HepG2 (cell line): ENCODE data around the genes FASTKD1, MYO3B, SP5 and METAP1D.

GRCh38 chr2:169573107-169574296, at the start of gene FASTKD1:
Gene FASTKD1 (minus strand): TSS chr2:169573865.
- RRBS, 2 experiments = no CpG with 5 or more reads among the region's 40 CpGs
CAGE:
- cytosol, long polyA minus RNA = start-site peak on the minus strand at chr2:169573803-169573873, 34 reads
- cytosol, long polyA plus RNA = no peak
- long polyA plus RNA = start-site peak on the minus strand at chr2:169573785-169573872, 153 and 252 reads in 2 replicates
- nucleus, long polyA minus RNA = no peak
- nucleus, long polyA plus RNA = start-site peak on the minus strand at chr2:169573785-169573847, 233 and 287 reads in 2 replicates

- RRBS, 2 experiments = no CpG with 5 or more reads among the region's 1 CpG
CAGE:
- cytosol, long polyA minus RNA = no peak
- cytosol, long polyA plus RNA = no peak
- long polyA plus RNA = no peak
- nucleus, long polyA minus RNA = no peak
- nucleus, long polyA plus RNA = no peak
These were observed 45.0 kb downstream of the CFAP210 start for GRCh38 chr2:169649161-169649556.

- RRBS, 2 experiments = no CpG with 5 or more reads among the region's 5 CpGs
CAGE:
- cytosol, long polyA minus RNA = no peak
- cytosol, long polyA plus RNA = no peak
- long polyA plus RNA = no peak
- nucleus, long polyA minus RNA = no peak
- nucleus, long polyA plus RNA = no peak
These were observed 2.0 kb downstream of the KLHL23 start for GRCh38 chr2:169735481-169736151.

DNA sequence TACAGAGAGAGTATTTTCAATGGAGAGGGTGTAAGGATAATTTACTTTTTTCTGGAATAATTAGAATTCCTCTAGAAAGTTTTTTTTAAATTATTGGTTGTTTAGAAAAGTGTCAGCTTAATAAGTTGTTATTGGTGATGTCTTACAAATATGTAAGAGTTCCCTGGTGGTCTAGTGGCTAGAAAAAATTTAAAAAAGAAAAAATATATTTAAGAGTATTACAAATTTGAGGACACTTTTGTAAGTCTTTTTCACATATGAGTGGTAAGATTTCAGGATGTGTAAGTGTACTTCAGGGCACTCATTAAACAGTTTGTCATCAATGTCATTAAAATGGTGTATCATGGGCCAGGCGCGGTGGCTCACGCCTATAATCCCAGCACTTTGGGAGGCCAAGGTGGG, 14.7 kb upstream of the SSB start:
- RRBS, 2 experiments = no CpG with 5 or more reads among the region's 3 CpGs
CAGE:
- cytosol, long polyA minus RNA = no peak
- cytosol, long polyA plus RNA = no peak
- long polyA plus RNA = no peak
- nucleus, long polyA minus RNA = no peak
- nucleus, long polyA plus RNA = no peak

- RRBS, 2 experiments = no CpG with 5 or more reads among the region's 2 CpGs
CAGE:
- cytosol, long polyA minus RNA = no peak
- cytosol, long polyA plus RNA = no peak
- long polyA plus RNA = no peak
- nucleus, long polyA minus RNA = no peak
- nucleus, long polyA plus RNA = no peak
These were observed at the start of gene MYO3B for GRCh38 chr2:170178018-170178276. Gene MYO3B (plus strand): TSS chr2:170178147.

DNA sequence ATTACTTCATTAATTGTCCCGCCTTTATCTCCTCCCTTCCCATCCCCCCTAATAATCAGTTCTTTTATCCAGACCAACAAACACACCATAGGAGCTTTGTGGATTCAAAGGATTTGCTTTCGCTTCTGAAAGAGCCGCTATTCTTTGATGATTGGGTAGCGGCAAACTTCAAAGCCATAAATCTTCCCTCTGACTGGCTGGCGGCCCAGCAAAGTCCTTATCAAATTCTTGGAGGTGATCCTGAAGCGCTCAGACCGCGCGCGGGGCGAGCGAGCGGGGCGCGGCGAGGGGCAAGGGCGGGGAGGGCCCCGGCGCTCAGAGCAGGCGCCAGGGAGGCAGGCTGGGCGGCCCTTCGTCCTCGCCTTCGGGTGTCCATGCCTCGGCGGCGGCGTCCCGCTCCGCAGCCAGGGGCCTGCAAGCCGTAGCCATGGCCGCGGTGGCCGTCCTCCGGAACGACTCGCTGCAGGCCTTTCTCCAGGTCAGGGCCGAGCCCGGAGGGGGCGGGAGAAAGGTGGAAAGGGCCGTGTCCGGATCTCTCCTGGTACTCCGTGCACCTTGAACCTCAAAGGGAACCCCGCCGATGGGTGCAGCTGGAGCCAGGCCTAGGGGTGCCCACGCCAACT, at the start of gene SP5:
TSS of gene SP5 (plus strand) at position 252 of the 623 bp plus-strand sequence.
- RRBS, 2 experiments = 1 to 2% methylated on average over 8 to 10 of the region's 46 CpGs
CAGE:
- cytosol, long polyA minus RNA = start-site peak on the plus strand centred at position 230 of the sequence, 47 bp wide, 171 reads; start-site peak on the plus strand centred at position 354 of the sequence, 9 bp wide, 20 reads
- cytosol, long polyA plus RNA = start-site peak on the plus strand centred at position 303 of the sequence, 117 bp wide, 229 and 116 reads in 2 replicates
- long polyA plus RNA = start-site peak on the plus strand centred at position 230 of the sequence, 55 bp wide, 396 and 250 reads in 2 replicates; start-site peak on the plus strand centred at position 366 of the sequence, 104 bp wide, 173 and 117 reads in 2 replicates
- nucleus, long polyA minus RNA = no peak
- nucleus, long polyA plus RNA = start-site peak on the plus strand centred at position 241 of the sequence, 26 bp wide, 87 and 185 reads in 2 replicates

- RRBS, 2 experiments = 55 to 58% methylated on average over 11 to 14 of the region's 76 CpGs
CAGE:
- cytosol, long polyA minus RNA = no peak
- cytosol, long polyA plus RNA = no peak
- long polyA plus RNA = no peak
- nucleus, long polyA minus RNA = no peak
- nucleus, long polyA plus RNA = no peak
These were observed 6.5 kb downstream of the GAD1 start for GRCh38 chr2:170822757-170823979.

DNA sequence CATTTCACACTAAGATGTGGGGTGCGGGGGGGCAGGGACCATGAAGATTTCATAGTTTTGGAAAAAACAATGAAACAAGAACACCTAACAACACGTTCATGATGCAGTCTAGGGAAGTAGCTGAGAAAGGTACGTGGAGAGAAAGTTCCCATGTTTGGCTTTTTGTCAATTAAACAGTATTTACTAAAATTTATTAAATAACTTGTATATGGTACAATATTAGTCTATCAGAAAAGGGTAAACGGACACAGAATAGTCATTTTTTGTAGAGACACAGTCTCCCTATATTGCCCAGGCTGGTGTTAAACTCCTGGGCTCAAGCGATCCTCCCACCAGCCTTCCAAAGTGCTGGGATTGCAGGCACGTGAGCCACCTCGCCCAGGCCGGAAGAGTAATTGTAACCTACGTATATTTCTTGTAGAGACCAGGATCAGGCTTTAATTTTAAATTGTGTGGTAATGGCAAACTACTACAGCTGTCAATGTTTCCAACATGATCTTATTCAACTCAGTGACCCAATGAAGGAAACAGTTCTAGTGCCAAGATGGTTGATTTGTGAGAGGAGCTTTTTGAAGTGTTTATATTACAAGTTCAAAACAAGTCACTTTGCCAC, 55.6 kb downstream of the GORASP2 start:
- RRBS, 2 experiments = no CpG with 5 or more reads among the region's 9 CpGs
CAGE:
- cytosol, long polyA minus RNA = no peak
- cytosol, long polyA plus RNA = no peak
- long polyA plus RNA = no peak
- nucleus, long polyA minus RNA = no peak
- nucleus, long polyA plus RNA = no peak

DNA sequence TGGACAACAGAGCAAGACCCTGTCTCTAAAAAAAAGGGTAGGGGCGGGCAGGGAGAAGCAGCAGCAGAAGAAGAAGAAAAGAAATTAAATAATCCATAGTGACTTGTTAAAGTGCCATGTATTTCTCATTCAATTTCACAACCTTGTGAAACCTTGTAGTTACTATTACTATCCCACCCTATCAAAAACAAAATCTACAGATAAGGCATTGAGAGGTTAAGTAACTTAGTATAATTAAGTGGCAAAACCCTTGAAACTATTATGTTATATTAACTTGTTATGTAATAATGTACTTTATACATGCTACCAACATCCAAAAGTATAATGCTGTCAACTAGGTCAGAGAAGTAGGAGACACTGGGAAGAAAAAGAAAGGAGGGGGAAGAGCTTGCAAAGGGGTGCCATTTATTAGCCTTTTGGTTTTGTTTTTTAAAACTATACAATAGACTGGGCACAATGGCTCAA, 11.5 kb downstream of the TLK1 start:
- RRBS, 2 experiments = no CpG with 5 or more reads among the region's 1 CpG
CAGE:
- cytosol, long polyA minus RNA = no peak
- cytosol, long polyA plus RNA = no peak
- long polyA plus RNA = no peak
- nucleus, long polyA minus RNA = start-site peak on the minus strand centred at position 282 of the sequence, 377 bp wide, 168 reads
- nucleus, long polyA plus RNA = start-site peak on the minus strand centred at position 130 of the sequence, 167 bp wide, 42 and 50 reads in 2 replicates

- RRBS, 2 experiments = no CpG with 5 or more reads among the region's 3 CpGs
CAGE:
- cytosol, long polyA minus RNA = start-site peak on the minus strand at chr2:171318899-171319061, 17 reads
- cytosol, long polyA plus RNA = no peak
- long polyA plus RNA = no peak
- nucleus, long polyA minus RNA = no peak
- nucleus, long polyA plus RNA = no peak
These were observed 115.1 kb downstream of the METTL8 start for GRCh38 chr2:171318666-171319180.

GRCh38 chr2:171409232-171410069, 24.3 kb downstream of the METTL8 start:
- RRBS, 2 experiments = no CpG with 5 or more reads among the region's 12 CpGs
CAGE:
- cytosol, long polyA minus RNA = no peak
- cytosol, long polyA plus RNA = no peak
- long polyA plus RNA = no peak
- nucleus, long polyA minus RNA = no peak
- nucleus, long polyA plus RNA = no peak

GRCh38 chr2:171547256-171547794, 25.1 kb downstream of the CYBRD1 start:
- RRBS, 2 experiments = no CpG with 5 or more reads among the region's 1 CpG
CAGE:
- cytosol, long polyA minus RNA = no peak
- cytosol, long polyA plus RNA = no peak
- long polyA plus RNA = no peak
- nucleus, long polyA minus RNA = no peak
- nucleus, long polyA plus RNA = no peak

DNA sequence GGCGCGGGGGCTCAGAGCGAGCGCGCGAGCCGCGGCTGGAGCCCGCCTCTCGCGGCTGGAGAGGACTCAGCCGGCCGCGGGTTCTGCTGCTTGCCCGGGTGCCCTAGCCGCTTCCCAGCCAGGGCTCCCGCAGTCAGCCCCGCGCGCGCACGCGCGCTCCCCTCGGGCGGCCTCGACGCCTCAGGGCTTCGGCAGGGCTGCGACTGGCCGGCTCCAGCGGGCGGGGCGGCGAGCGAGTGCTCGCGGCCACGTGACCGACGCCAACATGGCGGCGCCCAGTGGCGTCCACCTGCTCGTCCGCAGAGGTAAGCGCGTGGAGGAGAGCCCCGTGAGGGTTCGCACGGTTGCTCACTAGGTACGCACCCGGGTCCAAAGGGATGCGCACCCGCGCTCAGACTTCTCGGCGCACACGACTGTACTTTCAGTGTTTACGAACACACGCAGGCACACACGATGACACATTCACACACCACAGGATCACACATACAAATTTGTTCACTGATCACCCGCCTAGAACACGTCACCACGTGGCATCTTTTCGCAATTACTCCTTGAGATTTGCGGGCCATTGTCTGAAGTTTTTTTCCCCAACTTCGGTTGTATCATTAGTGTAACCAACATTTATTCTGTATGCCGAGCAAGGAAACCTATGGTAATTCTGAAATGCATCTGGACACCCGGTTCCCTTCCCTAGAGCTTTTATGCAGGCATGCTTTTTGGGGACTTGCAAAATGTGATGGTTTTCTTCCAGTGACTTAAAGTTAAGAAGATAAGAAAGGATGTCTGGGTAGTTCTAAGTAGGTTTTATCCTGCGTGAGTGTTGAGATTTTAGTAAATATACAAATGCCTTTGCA, at the start of gene METAP1D:
TSS of gene METAP1D (plus strand) at position 249 of the 854 bp plus-strand sequence.
- RRBS, 2 experiments = 0% methylated on average over 4 of the region's 71 CpGs; no CpG with 5 or more reads in 1 of the 2 experiments
CAGE:
- cytosol, long polyA minus RNA = start-site peak on the plus strand centred at position 248 of the sequence, 25 bp wide, 37 reads
- cytosol, long polyA plus RNA = no peak
- long polyA plus RNA = no peak
- nucleus, long polyA minus RNA = no peak
- nucleus, long polyA plus RNA = start-site peak on the plus strand centred at position 252 of the sequence, 34 bp wide, 346 and 29 reads in 2 replicates

DNA sequence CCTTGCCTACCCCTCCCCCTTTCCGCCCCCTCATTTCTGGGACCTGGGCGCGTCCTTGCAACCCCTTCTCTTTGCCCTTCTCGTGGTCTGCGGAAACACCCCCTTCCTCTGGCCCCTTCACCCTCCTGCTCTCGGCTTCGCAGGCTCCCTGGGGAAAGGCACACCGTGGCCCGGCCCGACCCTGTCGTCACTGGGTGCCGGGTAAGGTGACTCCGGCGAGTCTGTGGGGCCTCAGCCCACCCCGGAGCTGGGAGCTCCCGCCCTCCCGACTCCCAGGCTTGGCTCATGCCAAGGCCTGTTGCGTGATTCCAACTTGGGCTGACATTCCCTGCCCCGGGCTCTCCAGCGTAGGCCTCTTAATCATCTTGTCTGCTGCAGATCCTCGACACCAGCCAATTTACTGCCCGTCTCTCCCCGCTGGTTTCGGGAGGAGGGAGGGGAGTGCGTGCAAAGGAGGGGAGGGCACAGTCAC, 5.6 kb downstream of the DLX2 start:
- RRBS, 2 experiments = 2% methylated on average over 5 of the region's 25 CpGs
CAGE:
- cytosol, long polyA minus RNA = no peak
- cytosol, long polyA plus RNA = no peak
- long polyA plus RNA = no peak
- nucleus, long polyA minus RNA = no peak
- nucleus, long polyA plus RNA = no peak

GRCh38 chr2:172106058-172107009, 3.6 kb upstream of the DLX2 start:
- RRBS, 2 experiments = 2 to 4% methylated on average over 6 to 11 of the region's 47 CpGs
CAGE:
- cytosol, long polyA minus RNA = no peak
- cytosol, long polyA plus RNA = no peak
- long polyA plus RNA = no peak
- nucleus, long polyA minus RNA = no peak
- nucleus, long polyA plus RNA = no peak

DNA sequence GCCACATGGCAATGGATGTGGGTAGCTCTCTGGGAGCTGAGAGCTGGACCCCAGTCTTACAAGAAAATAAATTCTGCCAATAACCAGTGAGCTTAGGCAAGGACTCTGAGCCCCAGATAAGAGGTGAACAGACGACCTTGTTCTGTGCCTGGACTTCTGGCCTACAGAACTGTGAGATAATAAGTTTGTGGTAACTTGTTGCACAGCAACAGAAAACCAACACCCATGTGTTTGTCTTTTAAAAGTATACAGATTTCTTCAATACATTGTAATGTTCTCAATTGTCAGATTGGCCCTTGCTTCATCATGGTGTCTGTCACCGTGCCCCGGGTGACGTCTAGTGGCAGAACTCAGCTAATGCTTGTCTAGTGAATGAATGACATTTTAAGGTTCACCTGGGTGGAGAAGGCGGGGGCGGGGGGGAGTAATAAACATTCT, 123.5 kb upstream of the DLX2 start:
- RRBS, 2 experiments = no CpG with 5 or more reads among the region's 6 CpGs
CAGE:
- cytosol, long polyA minus RNA = no peak
- cytosol, long polyA plus RNA = no peak
- long polyA plus RNA = no peak
- nucleus, long polyA minus RNA = no peak
- nucleus, long polyA plus RNA = no peak

DNA sequence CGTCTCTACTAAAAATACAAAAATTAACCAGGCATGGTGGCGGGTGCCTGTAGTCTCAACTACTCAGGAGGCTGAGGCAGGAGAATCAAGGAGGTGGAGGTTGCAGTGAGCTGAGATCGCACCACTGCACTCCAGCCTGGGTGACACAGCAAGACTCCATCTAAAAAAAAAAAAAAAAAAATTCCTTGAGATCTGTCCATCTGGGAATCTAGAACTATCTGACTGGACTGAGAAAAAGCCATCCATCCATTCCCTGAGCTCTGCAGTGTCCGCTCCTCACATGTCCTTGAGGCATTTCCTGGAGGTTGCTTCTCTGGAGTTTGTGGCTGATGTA, 102.1 kb upstream of the ITGA6 start:
- RRBS, 2 experiments = no CpG with 5 or more reads among the region's 4 CpGs
CAGE:
- cytosol, long polyA minus RNA = no peak
- cytosol, long polyA plus RNA = no peak
- long polyA plus RNA = no peak
- nucleus, long polyA minus RNA = no peak
- nucleus, long polyA plus RNA = no peak

- RRBS, 2 experiments = no CpG with 5 or more reads among the region's 6 CpGs
CAGE:
- cytosol, long polyA minus RNA = no peak
- cytosol, long polyA plus RNA = no peak
- long polyA plus RNA = no peak
- nucleus, long polyA minus RNA = no peak
- nucleus, long polyA plus RNA = no peak
These were observed 3.3 kb downstream of the ITGA6 start for GRCh38 chr2:172430646-172431178.

DNA sequence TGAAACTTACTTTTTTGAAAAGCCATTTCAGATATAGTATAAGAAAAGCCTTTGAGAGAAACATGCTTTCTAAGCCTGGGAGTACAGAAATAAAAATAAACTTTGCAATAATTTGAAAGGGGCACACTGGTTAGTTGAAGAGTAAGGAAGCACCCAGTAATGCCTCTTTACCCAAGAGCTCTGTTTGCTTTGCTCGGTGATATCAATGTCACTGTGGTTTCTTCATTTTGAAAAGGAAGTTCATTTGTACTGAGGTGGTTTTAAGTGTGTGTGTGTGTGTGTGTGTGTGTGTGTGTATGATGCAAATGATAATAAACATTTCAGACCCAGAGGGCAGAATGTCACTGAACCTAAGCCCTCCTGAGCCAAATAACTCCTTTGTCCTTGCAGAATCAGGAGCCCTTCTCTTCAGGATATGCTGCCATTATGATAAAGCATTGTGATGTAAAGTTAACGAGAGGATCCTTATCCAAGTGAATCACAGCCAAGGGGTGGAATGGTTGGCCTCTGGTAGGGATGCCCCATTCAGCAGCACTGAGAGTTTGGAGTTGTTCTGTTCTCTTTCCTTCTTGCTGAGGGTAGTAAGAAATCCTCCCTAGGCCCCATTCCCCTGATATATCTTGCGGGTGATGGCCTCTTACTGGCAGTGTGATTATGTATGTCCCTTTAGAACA, 7.5 kb downstream of the ITGA6 start:
- RRBS, 2 experiments = no CpG with 5 or more reads among the region's 3 CpGs
CAGE:
- cytosol, long polyA minus RNA = no peak
- cytosol, long polyA plus RNA = no peak
- long polyA plus RNA = no peak
- nucleus, long polyA minus RNA = no peak
- nucleus, long polyA plus RNA = no peak

DNA sequence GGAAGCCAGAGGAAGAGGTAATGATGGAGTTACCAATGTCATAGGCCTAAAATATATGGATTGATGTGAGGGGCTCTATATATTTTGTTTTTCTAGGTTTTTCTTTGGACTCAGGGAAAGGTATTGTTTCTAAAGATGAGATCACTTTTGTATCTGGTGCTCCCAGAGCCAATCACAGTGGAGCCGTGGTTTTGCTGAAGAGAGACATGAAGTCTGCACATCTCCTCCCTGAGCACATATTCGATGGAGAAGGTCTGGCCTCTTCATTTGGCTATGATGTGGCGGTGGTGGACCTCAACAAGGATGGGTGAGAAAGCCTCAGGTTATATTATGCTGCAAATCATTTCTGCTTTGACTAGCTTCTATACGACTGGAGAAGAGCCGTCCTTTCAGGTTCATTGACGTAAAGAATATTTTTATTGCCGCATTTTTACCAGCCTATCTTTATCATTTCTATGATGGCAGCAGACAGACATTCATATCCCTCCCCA, 46.6 kb downstream of the ITGA6 start:
- RRBS, 2 experiments = no CpG with 5 or more reads among the region's 7 CpGs
CAGE:
- cytosol, long polyA minus RNA = no peak
- cytosol, long polyA plus RNA = no peak
- long polyA plus RNA = no peak
- nucleus, long polyA minus RNA = no peak
- nucleus, long polyA plus RNA = no peak